ENCODE data around the gene GP5.

- PRO-cap: no peak
Measured at GRCh38 chr3:194320611-194321307, 30.4 kb downstream of the CPN2 start.

DNA sequence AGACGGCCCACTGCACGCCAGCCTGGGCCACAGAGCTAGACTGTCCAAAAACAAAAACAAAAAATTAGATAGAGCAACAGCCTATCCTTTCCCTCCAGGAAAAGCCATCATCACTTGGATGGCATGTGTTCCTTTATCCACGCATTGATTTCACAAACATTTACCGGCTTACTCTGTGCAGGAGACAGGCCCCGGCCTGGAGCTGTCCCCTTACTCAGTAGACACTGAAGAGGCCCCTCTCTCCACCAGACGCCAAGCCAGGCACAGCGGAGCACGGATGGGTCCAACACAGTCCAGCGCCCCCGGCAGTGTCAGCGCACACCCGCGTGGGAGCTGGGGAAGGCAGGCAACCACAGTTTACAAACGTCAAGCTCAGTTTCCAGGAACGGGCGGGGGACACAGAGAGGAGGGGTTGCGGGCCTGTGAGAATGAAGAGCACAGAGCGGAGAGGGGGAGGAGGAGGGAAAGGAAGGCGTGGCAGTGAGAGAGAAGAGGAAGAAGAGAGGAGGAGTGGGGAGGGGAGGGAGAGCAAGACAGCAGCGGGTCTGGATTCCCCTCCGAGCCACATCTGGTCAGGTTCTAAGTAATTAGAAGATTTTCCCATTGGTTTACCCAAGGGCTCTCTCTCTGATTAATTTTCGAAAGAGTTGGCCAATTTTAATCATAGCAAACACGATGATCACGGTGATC lies 2.9 kb downstream of the GP5 start:
- PRO-cap: bidirectional peak, plus-strand start at position 508 of the sequence, minus-strand start at position 313 of the sequence

DNA sequence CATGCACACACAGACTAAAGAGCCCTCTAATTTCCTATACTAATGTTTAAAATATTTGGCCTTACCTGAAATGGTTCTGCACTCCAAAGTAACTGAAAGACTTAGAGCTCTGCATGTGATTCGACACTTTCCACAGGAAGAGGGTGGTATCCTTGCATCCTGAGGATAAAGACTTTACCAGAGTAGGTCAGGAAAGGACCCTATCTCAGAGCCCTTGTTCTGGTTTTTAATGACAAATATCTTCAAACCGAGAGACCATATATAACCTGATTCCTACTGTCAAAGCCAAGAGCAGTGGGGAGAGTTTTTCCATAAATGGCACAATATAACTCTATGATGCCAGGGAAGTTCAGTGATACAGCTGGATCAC lies at the start of gene GP5:
GP5 (minus strand) TSS at position 94 of the 370 bp plus-strand sequence.
- PRO-cap: no peak

- PRO-cap: no peak
Measured at GRCh38 chr3:194469857-194470377, 16.9 kb downstream of the ATP13A3 start.

DNA sequence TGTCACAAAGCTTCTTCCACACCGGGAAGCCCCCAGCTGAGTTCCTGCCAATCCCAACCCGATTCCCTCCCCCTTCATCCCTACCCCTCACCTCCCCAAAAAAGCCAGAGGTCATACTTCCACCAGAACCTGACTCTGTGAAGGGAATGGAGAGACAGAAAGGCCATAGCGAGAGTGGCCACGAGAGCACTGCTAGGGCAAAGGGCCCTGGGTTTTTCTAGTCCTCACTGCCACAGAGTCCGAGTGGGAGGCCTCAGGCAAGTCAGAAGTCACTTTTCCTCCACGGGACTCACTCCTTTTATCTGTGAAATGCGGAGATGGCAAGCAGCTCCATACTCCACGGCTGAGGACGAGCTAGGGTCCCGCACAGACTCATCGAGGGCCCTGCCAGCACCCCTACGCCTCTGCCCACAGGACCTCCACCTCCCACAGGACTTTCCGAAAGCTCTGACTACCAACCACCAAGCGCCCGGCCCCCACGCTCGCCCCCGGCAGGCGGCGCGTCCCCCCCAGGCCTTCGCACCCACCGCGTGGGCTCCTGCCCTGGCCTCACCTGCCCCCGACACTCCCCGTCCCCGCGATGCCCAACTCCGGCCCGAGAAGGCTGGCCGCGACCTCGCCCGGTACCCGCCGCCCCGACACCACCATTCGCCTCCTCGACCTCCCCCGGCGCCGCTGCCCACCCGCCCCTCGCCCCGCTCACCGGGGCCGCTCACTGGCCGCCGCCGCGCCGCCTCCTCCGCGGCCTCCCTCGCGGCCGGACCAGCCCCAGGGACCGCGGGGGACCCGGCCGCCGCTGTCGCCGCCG lies 735 bp downstream of the ATP13A3 start:
- PRO-cap: unidirectional peak, plus-strand start at position 166 of the sequence; unidirectional peak, plus-strand start at position 235 of the sequence; unidirectional peak, plus-strand start at position 305 of the sequence

DNA sequence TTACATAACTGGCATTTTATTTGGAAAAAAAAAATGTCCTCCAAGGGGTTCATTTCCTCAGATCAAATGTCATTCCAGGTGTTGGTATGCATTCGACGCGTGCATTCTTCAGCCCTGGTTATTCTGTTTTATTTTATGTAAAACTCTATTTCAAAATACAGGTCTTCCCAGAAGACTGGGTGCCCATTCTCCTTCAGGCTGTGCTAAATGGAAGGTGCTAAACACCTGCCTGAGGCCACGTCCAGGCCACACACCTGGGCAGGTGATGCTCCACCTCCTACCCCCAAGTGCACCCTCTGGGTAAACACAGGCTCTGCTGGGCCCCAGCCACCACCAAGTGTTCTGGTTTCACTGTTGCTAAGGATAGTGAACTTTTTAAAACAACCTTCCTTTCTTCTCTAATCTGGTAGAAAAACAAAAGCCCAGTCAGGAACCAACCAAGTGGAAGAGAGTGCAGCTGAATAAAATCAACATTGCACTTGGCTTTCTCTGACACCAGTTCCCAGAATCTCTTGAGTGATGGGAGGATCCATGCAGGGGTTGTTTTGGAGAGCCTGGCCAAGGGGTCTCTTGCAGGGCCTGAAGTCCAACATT lies 26.0 kb upstream of the ATP13A3 start:
- PRO-cap: no peak

- PRO-cap: no peak
Measured at GRCh38 chr3:194536747-194537348, 50.0 kb upstream of the ATP13A3 start.

GRCh38 chr3:194540377-194540971 lies 53.7 kb upstream of the ATP13A3 start:
- PRO-cap: no peak

GRCh38 chr3:194574841-194575514 lies 58.2 kb downstream of the TMEM44 start:
- PRO-cap: no peak

DNA sequence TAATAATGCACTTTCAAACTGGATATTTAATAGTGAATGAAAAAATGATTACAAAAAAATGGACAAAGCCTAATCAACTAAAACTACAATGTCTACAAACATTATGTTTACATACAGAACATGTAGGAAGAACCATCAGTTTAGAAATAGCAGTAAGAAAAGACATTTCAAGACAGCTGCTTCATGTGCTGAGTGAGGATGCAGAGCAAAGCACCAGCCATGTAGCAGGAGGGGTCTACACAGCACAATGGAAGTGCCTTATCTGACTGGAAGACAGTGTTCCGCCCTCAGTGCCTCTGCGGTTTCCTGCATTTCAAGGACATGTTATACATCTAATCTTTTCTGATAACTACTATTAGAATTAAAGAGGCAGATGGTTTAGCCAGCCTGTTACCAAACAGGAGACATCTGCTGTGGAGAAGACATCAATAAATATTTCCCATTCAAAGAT lies 10.7 kb downstream of the LSG1 start:
- PRO-cap: no peak

DNA sequence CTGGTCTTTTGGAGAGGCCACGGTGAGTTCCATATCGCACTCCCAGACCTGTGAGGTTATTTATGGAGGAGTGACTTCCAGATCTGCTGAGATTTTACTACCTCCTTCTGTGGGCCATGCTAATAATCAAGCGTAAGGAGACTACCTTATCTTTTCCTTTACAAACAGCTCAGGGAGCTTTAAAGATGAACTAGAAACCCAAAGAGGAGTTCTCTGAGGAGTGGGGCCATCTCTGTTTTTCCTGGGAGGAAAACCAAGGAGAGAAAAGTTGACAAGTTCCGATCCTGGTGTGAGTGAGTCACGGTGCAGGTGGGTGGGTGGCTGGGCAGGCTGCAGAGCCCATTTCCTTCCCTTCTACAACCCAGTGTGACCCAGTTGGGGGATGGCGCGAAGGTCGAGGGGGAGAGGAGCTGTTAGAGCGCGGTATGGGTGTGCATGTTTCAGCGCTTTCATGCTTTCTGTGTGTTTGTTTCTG lies 3.6 kb downstream of the FAM43A start:
- PRO-cap: no peak

DNA sequence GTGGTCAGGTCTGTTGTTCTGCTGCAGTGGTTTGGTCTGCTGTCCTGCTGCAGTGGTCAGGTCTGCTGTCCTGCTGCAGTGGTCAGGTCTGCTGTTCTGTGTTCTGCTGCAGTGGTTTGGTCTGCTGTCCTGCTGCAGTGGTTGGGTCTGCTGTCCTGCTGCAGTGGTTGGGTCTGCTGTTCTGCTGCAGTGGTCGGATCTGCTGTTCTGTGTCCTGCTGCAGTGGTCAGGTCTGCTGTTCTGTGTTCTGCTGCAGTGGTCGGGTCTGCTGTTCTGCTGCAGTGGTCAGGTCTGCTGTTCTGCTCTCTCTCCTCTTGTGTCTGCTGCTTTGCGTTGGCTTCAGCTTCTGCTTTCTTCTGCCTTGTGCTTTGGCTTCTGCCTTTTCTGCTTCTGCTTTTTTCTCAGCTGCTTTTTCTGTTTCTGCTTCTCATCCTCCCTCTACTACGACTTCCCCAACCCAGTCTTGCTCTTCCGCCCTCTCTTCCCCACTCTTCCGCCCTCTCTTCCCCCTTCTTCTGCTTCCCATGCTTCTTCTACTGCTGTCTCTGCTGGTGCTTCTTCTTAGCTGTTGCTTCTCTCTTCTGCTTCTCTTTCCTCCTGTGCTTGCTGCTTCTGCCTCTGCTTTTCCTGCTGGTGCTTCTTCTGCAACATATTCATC lies 50.7 kb downstream of the FAM43A start:
- PRO-cap: no peak

- PRO-cap: no peak
Measured at GRCh38 chr3:194930840-194931201, 245.1 kb downstream of the FAM43A start.

- PRO-cap: no peak
Measured at GRCh38 chr3:195030785-195031554, 240.0 kb downstream of the XXYLT1 start.

DNA sequence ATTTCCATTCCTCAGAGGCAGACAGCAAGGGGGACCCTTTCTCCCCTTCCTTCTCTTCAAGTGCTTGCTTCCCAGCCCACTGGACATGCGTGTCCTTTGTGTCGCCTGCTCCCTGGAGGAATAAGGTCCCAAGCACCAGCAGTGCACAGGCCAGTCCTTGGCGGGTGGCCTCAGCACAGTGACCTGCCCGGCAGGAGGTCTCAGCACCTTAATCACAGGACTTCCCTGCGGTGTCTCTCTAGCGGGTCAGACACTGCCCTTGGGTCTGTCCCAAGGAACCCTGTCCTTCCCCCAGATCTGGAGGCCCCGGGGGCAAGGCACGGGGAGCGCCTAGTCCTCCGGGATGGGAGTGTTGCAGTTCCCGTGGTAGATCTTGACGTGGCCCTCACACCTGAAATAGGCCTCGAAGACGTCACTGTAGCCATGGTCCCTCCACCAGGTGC lies 201.6 kb downstream of the XXYLT1 start:
- PRO-cap: no peak

DNA sequence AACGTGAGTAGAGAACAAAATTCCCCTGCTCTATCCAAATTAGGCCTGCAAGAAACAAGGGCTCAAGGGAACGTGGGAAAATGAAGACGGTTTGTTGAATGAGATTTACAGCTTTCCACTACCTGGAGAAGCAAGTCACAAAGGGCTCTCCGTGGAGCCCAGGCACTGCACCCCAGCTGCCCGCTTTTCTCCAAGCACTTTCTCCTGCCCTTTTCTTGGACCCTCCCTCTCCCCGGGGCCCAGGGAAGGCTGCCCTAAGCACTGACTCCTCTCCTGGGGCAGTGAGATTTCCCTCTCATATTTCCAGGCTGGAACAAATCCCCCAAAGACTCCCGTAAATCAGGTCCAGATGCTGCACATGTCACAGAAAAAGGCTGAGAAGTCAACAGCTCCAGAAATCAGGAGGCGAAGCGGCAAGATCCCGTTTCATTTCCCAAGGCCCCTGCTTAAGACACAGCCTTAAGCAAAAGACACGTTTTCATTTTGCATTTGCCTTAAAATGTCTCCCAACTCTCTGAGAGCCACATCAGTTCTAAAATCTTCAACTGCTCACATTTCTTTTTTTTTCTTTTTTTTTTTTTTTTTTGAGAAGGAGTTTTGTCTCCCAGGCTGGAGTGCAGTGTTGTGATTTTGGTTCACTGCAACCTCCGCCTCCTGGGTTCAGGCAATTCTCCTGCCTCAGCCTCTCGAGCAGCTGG lies 17.9 kb downstream of the XXYLT1 start:
- PRO-cap: no peak

- PRO-cap: bidirectional peak, plus-strand start at chr3:195260001, minus-strand start at chr3:195260059; bidirectional peak, plus-strand start at chr3:195260332, minus-strand start at chr3:195260193
Measured at GRCh38 chr3:195259425-195260550, 11.2 kb downstream of the XXYLT1 start.

- PRO-cap: no peak
Measured at GRCh38 chr3:195270138-195271007, 586 bp downstream of the XXYLT1 start.

DNA sequence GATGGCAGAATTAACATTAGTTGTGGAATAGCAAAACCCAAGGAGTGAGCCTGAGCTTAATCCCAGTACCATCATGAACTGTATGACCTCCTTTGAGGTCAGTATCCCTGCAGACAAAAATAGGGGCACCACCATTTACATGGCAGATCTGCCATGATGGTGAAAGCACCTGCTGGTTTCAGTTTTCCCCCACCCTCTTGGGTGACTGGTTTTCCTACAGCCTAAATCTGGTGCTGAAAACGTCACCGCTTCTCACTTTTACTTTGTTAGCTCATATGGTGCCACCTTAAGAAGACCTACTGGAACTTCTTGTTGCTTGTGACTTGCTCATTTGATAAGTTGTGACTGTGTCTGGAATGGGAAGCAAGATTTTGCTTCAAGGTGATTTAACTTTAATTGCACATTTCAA lies 5.2 kb downstream of the PPP1R2 start:
- PRO-cap: no peak

- PRO-cap: no peak
Measured at GRCh38 chr3:195705075-195705910, 15.5 kb upstream of the MUC20 start.